Right cardiac atrium (tissue), 1 donor: ENCODE results near the gene CENPB.

GRCh38 chr20:3362106-3362837 lies 45.2 kb downstream of the DNAAF9 start:
- PRO-cap: no peak

DNA sequence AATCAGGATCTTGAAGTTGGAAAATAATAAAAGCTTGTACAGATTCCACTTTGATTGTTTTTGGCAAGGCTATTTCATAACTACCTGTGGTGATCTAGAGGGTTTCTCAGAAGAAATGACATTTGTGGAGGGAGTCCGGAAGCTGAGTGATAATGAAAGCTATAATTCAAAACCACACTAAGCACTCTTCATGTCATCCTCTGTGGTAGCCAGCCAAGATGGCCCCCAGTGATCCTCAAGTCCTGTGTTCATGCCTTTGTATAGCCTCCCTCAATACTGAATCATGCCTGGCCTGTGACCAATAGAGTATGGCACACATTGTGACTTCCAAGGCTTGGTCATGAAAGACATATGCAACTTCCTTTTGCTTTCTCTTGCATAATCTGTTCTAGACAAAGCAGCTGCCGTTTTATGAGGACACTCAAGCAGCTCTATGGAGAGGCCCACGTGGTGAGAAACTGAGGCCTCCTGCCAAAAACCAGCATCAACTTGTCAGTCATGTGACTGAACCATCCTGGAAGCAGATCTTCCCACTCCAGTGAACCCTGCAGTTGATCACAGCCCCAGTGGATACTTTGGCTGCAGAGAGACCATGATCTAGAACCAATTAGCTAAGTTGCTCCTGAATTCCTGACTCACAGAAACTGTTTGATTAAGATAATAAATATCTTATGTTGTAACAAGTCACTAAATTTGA lies 12.8 kb upstream of the DNAAF9 start:
- PRO-cap: no peak

DNA sequence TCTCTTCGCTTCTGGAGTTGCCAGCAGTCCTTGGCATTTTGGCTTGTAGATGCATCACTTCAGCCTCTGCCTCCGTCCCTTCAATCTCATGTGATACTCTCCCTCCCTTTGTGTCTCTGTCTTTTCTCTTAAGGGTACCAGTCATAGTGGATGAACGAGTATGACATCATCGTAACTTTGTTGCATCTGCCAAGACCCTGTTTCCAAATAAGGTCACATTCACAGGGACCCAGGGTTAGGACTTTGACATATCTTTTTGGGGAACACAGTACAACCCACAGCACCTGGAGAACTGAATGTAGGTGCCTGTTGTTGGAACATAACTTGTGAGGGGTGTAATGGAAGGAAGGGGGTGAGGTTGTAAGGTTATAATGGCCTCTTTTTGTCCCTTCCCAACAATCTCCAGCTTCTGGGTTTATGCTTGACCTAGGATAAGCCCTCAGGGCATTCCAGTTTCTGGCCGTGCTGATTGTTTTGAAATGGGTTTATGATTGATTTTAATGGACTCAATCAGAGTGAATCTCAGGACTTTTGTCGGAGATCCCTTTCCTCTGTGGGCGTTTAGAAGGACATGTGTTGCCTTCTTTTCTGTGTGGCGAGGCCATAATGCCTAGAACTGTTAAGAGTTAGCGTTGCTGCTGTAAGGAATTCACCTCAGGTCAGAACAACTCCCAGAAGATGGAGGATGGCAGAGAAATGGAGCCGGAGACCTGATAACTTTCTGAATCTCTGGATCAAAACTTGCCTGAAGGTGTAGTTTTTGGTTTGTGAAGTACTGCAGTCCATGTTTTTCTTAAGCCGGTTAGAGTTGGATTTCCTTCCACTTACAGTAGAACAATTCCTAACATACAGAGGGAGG lies 9.2 kb downstream of the ATRN start:
- PRO-cap: no peak

GRCh38 chr20:3649710-3650165 lies 13.5 kb downstream of the GFRA4 start:
- PRO-cap: no peak

DNA sequence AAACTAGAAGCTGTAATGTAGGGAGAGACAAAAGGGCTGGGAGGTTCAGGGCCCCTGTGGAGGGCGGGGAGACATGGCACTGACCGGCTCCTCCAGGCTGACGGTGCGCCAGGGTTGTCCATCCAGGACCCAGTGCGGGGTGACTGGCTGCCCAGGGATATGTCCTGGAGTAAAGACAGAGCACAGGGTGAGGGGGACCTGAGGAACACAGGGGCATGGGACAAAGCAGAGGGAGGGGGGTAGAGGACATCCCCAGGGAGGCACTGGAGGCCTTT lies 2.5 kb downstream of the ADAM33 start:
- PRO-cap: no peak

DNA sequence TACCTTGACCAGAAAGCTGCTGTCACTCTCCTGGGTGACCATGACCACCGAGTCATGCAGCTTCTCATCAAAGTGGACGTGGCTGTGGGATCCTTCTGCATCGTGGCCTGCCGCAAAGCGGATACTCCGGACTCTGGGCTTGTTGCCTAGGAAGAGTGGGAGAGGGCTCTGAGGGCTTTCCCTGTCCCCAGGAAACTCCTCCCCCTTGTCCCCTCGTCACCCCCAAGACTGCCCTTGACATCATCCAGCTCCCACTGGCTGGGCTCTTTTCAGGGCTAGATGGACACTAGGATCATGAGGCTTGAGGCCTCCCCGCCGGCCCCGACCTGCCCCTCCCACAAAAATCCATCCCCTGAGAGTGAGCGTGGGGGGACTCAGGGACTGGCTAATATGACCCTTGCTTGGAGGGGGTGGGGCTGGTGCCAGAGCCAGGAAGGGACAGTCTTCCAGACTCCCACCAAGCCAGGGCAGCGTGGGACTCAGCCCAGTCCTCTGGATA lies 9.0 kb downstream of the ADISSP start:
- PRO-cap: unidirectional peak, minus-strand start at position 135 of the sequence

DNA sequence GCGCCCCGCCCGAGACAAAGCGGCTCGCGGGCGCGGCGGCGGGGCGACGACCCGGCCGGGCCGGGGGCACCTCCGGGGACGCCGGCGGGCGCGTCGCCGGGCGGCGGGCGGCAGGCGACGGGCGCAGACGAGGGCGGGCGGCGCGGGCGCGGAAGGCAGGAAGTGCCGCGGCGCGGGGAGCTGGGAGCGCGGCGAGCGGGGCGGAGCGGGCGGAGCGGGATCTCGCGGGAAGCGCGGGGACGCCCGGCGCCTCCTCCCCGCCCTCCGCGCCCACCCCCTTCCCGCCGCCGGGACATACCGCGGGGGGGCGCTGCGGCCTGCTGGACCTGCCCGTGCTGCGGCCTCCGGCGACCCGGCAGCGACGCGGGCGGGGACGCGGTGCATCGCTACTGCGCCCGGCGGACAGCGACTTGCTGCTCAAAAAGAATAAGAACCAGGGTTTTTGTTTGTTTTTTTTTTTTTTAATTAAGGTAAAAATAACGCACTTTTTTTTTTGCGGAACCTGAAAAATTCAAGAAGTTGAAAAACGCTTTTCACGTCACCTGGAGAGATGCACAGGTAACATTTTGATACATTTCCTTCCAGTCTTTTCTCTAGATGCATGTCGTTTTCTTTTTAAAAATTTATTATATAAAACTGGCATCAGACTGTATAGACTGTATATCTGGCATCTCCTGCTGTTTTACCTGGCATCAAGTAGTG lies at the start of gene CENPB:
Gene CENPB (minus strand): TSS at position 159 of the 702 bp plus-strand sequence.
- PRO-cap: bidirectional peak, plus-strand start at position 370 of the sequence, minus-strand start at position 155 of the sequence

- PRO-cap: no peak
Measured at GRCh38 chr20:3804339-3805143, 8.4 kb downstream of the CDC25B start.

- PRO-cap: no peak
Measured at GRCh38 chr20:3875803-3876553, 13.2 kb upstream of the PANK2 start.

GRCh38 chr20:3933960-3935062 lies 45.1 kb downstream of the PANK2 start:
- PRO-cap: no peak

DNA sequence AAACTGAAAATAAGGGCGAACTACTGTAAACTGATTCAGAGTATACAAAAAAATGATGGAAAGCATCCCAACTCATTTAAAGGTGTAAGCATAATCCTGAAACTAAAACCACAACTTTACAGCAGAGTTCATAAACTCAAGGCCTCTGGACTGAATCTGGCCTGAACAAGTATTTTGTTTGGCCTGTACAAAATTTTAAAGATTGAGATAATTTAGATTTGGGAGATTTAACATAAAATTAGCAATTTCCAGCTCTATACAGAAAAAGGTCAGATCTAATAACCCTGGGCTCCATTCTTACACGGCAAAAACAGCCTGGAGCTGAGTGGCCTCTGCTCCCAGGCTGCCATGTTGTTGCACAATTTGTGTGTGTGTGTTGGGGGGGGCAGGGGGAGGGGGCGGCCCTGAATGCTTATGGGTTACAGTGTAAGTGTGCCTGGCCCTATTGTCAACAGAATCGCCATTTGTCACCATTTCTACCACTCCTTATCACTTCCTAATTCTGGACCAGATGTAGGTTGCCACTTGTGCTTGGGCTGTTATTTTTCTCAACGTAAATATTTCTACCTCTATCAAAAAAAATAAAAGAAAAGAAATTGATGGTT lies 34.7 kb downstream of the RNF24 start:
- PRO-cap: no peak

GRCh38 chr20:4013857-4014651 lies 1.3 kb downstream of the RNF24 start:
- PRO-cap: no peak

DNA sequence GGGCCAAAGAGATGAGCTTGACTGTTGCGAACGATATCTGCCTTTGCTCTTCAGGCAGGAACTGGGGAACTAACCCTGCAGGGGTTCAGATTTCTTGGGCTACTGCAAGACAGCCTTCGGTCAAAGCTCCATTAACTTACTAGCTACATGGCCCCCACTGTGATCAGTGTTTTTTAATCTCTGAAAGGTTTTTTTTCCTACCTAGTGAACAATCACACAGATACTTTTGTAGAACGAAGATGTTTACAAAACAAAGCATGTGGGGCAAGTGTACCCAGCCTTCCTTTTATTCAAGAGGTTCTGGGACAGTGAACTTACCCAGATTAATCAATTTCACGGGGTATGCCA lies 48.3 kb downstream of the ADRA1D start:
- PRO-cap: no peak

- PRO-cap: no peak
Measured at GRCh38 chr20:4698985-4700245, 13.2 kb downstream of the PRNP start.

- PRO-cap: bidirectional peak, plus-strand start at chr20:4720464, minus-strand start at chr20:4720441
Measured at GRCh38 chr20:4719978-4720612, 1.6 kb upstream of the PRND start.

- PRO-cap: no peak
Measured at GRCh38 chr20:4766704-4767225, 45.1 kb downstream of the PRND start.

DNA sequence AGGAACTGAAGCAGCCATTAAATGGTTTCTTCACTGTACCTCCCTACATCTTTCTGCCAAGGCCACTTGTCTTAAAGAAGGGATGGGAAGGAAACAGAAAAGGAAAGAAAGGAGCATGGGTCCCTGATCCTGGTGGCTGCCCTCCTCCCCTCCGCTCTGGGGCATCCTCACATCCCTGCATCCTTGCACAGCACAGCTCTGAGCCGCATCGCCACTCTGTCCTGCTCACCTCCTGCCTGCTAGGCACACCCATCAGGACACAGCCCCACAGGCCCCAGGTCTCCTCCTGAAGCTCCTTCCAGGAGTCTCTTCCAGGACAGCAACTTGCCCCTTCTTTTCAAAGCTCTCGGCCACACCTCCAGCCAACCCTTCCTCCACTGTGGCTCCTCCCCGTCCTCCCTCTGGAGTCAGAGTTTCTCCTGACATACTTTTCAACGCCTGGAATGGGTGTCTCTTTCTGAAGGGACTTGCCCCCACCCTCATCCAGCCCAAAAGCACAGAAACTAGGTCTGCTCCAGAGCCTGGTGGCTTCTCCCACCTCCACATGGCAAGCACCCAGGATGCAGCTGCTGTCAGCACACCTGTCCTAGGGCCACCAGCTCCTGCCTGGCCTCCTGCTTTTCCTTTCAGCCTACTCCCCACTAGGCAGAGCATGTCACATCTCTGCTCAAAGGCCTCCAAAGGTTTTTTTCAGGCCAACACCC lies 77.3 kb downstream of the SLC23A2 start:
- PRO-cap: no peak

- PRO-cap: unidirectional peak, minus-strand start at chr20:5078622
Measured at GRCh38 chr20:5078388-5078962, 34.4 kb downstream of the TMEM230 start.

GRCh38 chr20:5445621-5446233 lies 129.0 kb upstream of the PROKR2 start:
- PRO-cap: no peak

DNA sequence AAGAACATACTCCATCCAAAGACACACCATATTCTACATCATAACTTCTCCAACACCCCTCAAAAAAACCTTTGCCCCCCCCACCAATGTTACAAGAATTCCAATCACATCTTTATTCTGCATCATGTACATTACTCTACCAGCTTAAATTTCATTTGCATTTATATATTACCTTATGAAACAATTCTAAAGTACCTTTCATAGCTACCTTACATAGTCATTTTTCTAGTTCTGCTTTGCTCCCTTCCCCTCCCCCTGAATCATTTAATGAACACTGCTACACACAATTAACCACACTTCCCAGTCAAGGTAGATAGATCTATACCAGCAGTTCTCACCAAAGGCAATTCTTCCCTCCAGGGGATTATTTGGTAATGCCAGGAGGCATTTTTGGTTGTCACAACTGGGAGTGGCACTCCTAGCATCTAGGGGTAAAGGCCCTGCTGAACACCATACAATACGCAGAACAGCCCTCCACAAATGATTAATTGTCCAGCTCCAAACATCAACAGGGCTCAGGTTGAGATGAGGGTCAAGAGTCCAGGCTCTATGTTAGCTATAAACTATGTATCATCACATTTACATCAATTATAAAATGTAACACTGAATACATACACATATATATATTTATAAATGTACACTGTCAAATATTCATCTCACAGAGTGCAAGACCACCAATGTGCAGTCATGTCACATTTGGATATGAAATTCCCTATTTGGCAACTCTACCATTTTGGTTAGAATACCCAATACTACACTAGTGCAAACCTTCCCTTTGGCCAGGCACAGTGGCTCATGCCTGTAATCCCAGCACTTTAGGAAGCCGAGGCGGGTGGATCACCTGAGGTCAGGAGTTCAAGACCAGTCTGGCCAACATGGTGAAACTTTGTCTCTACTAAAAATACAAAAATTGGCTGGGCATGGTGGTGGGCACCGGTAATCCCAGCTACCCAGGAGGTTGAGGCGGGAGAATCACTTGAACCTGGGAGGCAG lies 4.3 kb downstream of the GPCPD1 start:
- PRO-cap: no peak